Colon Carcinoma Metastatic in the Brain (tissue), 2 donors: Measurements from ENCODE around the genes PLCD1, DLEC1, MYD88, SLC22A14 and SLC25A38.

DNA sequence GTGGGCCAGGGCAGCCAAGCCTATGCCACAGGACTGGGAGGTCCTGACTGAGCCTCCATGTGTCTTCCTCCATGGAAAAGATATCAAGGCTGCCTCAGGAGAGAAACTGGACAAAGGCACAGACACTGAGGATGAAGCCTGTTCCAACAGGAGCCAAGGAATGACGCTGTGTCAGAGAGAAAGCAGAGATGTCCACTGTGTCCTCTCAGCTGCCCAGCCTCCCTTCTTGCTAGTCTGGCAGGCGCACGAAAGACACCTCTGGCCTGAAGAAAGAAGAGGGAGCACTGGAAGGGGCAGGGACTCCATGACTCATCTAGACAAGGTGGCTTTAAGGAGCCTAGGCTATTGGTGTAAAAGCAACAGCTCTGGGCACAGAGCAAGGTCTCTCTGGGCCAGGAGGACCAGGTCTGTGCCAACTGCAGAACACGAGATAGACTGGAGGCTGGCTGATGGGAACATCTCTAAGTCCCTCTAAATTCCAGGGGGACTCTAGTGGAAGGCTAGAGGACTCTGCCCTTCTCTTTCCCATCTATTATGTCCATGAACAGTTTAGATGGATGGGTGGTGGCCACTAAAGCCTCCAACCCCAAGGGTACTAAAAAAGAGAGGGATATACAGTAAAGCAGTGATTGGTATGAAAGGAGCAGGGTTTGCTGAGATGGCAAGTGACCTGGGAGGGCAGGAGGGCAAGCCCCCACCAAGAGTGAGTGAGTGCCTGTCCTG lies 1.3 kb downstream of the PLCD1 start:
- PRO-cap, 2 experiments = no peak in any of the 2 experiments

- PRO-cap, 2 experiments = no peak in any of the 2 experiments
Observed at GRCh38 chr3:38029455-38030319, at the start of gene PLCD1. Gene PLCD1, minus strand, starts transcription at chr3:38029642.

DNA sequence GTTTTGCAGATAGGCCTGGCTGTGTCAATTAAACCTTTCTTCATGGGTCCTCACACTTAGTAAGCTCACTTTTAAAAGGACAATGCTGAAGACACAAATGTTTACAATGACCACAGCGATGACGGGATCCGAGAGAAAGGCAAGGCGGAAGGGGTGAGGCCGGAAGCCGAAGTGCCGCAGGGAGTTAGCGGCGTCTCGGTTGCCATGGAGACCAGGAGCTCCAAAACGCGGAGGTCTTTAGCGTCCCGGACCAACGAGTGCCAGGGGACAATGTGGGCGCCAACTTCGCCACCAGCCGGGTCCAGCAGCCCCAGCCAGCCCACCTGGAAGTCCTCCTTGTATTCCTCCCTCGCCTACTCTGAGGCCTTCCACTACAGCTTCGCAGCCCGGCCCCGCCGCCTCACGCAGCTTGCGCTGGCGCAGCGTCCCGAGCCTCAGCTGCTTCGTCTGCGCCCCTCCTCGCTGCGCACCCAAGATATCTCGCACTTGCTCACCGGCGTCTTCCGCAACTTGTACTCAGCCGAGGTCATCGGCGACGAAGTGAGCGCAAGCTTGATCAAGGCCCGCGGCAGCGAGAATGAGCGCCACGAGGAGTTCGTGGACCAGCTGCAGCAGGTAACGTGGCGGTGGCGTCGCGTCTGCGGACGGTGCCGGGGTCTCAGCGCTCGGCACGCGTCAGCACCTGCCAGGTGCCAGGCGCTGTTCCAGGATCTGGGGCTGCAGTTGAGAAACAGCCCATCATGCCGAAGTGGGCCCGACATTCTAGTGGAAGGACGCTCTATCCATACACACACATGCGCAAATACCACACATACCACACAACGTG lies at the start of gene DLEC1:
DLEC1 (plus strand) TSS at position 187 of the 826 bp plus-strand sequence.
- PRO-cap, 2 experiments = no peak in any of the 2 experiments

- PRO-cap, 2 experiments = no peak in any of the 2 experiments
Observed at GRCh38 chr3:38135674-38136231, 1.2 kb downstream of the ACAA1 start.

- PRO-cap, 2 experiments = peak in 2 of 2 experiments; most common plus-strand start chr3:38138671 (in 2); most common minus-strand start chr3:38138576 (in 2)
Observed at GRCh38 chr3:38138532-38139609, at the start of gene MYD88. Gene MYD88, plus strand, starts transcription at chr3:38138661.

DNA sequence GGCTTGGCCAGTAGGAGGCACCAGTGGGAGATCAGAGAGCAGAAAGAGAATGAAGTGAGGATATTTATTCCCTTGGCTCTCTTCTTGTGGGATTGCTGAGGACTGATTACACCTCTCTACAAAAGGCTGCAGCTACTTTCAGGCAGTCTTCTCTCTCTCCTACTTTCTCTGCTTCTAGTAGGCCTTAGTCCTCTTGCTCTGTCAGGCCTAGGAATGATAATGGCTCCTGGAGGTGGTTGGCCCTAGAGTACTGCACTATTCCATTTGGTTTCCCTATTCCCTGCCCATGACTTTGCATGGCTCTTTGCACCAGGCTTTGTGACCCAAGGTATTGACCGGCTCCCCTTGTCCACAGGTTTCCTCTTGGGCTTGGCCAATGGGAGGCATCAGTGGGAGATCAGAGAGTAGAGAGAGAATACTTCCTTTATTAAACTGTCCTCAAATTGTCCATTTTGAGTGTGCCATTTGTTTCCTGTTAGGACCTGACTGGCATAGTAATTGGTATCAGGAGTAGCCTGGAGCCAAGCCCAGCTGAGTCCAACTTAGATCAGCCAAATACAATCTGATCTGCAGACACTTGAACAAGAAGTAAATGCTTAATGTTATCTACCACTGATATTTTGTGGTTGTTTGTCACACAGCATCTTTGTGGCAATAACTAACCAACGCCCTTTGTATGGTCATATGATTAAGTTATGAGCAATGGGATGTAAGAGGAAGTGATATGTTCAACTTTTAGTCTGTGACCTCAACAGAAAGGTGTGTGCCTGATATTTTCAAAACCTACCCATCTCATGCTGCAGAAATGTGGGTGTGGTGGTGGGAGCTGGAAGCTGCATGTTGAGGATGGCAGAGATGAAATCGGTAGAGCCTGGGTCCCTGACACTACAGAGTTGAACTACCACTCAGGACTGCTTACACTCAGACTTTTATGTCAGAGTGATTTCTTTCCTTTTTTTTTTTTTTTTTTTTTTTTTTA lies 13.2 kb downstream of the MYD88 start:
- PRO-cap, 2 experiments = peak in 1 of 2 experiments; most common plus-strand start position 858 of the sequence (in 1); most common minus-strand start position 648 of the sequence (in 1)

DNA sequence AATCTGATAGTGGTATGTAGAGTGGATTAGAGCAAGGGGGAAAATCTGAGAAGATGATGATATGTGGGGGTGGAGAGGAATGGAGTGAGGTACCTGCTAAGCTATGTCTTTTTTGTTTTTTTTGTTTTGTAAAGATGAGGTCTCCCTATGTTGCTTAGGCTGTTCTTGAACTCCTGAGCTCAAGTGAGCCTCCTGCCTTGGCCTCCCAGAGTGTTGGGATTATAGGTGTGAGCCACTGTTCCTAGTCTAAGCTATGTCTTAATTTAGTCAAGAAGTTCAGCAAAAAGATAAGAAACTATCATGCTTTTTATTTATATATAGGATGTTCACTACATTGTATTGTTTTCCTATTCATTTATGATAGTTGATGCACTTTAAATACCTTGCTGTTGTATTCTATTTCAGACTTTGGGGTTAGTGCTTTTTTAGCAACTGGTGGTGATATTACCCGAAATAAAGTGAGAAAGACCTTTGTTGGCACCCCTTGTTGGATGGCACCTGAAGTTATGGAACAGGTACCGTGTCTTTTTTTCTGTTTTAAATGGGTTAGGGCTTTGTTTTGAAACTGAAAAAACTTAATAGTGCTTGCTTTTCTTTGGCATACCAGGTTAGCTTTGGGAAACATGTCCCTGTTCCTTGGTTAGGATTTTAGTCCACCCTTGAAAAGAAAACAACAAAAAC lies 44.3 kb upstream of the SLC22A13 start:
- PRO-cap, 2 experiments = no peak in any of the 2 experiments

DNA sequence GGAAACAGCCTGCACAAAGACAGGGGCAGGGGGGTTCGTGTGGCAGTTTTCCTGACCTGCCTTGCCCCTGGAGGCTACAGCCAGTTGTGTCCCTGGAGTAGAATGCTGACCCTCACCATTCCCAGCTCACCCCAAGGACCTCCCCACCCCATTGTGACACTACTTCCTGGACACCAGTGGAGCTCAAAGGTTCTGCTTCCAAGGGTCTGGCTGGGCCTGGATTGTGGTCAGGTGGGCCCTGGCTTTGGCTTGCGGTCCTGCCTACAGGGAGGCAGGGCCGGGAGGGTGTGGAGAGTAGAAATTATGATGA lies at the start of gene SLC22A14:
SLC22A14 (plus strand) TSS at position 186 of the 310 bp plus-strand sequence.
- PRO-cap, 2 experiments = no peak in any of the 2 experiments

DNA sequence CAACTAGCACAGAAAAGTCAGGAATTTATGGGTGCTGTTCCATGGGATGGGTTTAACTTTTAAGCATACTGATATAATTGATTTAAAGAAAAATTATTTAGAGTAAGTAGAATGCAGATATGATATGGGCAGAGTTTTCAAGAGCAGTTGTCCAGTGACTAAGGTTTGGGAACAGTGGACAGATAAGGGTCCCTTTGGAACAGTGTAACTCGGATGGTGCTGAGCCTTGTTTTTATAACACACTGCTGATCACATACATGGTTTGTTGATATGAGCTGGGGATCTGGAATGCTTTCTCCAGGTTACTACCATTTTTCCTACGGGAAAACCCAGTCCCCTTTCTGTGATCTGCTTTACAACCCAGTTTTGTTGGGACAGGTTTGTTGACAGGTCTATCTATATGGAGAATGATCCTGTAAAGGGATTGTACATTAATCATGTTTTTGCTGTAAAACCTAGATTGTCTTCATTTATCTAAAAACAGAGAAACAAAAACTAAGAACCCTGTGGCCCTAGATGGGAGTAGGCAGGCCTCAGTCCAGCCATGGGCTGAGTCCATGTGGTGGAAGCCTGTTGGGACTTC lies 13.4 kb downstream of the CSRNP1 start:
- PRO-cap, 2 experiments = no peak in any of the 2 experiments

- PRO-cap, 2 experiments = peak in 1 of 2 experiments; most common minus-strand start chr3:39141207 (in 1)
Observed at GRCh38 chr3:39140495-39141276, 12.7 kb downstream of the CSRNP1 start.

GRCh38 chr3:39382940-39384165 lies at the start of gene SLC25A38:
Gene SLC25A38, plus strand, starts transcription at chr3:39383370.
- PRO-cap, 2 experiments = peak in 2 of 2 experiments; most common plus-strand start chr3:39383370 (in 2); most common minus-strand start chr3:39383549 (in 2)

DNA sequence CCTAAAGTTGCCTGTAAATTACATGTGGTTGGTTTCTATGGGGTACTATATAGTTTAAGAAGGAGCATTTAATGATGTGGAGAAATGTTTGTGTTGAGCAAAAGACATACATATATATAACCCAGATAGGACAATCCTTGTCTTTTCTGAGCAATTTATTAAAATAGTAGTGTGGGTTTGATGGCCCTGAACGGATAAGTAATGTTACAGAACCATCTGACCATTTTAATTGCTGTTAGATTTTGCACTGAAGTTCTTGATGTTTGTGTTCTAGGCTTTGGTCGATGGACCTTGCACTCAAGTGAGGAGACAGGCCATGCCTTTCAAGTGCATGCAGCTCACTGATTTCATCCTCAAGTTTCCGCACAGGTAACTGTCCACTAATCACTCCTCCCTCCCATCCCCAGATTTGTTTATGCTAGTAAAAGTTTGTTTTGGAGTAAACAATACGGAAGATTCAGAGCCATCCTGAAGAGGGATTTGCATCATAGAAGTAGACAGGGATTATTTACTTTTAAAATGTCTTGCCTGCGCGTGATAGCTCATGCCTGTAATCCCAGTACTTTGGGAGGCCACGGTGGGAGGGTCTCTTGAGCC lies 1.3 kb downstream of the RPL14 start:
- PRO-cap, 2 experiments = no peak in any of the 2 experiments

DNA sequence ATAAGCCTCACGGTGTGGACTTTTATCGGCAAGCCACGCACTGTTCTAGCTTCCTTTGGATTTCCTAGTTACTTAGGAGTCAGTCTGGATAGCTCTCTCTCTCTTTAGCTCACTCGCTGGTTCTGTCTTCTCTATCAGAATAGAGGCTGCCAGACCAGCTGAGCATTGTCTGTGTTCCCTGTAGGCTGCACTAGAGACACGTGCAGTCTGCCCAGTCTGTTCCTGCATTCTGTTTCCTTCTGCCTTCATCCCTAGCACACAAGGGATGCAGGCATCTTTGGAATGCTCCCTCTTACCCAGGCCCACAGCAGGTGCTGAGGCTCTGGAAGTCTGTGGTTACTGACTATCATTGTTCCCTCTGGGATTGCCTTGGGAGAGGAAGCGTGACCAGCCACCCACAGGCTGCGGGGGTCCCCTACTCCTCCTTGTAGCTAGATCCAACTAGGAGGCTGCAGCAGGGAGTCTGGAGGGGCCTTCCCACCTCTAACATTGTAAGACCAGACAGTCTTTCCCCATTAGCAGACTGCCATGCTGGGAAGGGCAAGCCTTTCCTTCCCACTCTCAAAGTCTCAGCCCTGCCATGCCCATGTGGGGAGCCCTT lies 322.9 kb downstream of the ZNF621 start:
- PRO-cap, 2 experiments = no peak in any of the 2 experiments

DNA sequence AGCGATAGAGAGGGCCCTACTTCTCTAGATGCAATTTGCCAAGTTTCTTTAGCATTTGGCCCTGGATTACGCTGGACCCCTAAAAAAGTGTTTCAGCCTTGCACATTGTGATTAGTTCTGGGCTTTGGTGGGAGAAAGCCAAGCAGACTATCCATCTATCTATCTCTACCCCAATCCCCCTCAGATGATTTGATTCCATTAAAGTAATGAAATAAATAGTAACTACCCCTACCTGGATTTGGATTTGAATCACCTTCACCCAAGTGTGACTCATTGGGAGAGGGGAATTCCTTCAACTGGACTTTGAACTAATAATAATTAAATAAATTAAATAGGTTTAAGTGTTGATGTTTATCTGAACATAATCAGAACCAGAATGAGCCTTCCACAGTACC lies 41.3 kb downstream of the CTNNB1 start:
- PRO-cap, 2 experiments = no peak in any of the 2 experiments

DNA sequence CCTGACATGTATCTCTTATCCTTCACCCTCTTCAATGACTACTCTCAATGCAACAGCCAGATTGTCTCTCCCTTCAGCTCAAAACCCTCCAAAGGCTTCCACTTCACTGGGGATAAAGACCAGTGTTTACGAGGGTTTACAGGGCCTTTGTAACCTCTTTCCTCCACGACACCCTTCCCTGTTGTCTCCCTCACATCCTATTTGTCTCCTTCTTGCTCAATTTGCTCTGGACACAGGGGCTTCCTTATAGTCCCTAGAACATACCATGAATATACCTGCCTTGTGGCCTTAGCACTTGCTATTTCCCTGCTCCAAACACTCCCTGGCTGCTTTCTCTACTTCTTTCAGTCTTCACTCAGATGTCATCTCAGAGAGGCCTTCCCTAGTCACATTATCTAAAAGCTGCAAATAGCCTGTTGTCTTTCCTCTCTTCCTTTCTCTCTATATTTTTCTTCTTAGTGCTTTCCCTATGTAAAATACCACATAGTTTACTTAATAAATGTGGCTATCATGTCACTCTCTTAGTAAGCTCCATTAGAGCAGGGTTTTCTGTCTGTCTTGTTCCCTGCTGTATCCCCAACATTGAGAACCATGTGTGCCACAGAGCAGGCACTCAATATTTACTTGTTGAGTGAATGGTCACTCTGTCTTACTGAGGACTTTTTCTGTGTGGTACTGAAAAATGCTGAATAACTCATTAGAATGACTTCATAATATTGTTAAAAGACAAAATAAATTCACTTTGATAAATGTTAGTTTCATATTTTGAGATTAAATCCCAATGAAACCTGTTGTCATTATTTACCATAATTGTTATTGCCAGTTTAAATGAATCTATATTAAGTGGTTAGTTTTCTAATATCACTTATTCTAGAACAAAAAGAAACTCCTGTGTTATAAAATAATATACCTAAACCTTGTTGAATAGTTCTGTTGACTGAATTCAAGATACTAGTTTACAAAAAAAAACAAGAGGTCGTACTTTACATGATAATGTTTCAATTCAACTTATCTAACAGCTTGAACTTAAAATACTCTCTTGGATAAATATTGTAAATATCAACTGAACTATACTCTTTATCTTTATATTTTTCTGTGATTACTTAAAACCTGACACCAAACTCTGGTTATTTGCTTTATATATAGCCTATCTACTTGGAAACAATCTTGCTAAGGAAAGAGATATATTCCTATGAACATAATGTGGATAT lies 182.8 kb downstream of the CTNNB1 start:
- PRO-cap, 2 experiments = no peak in any of the 2 experiments

DNA sequence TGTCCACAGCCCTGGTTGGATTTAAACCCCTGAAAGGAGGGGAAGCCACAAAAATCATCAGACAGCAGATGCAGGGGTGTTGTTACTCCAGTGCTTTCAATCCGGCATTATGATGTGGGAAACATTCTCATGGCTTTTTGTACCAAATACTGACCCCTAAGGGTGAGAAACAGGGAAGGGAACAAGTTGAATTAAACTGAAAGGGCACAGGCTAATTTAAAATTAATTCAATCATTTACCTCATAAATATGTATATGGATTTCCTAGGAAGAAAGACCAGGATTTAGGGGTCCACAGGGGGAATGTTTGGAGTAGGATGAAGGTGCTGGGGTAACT lies 375.6 kb downstream of the CTNNB1 start:
- PRO-cap, 2 experiments = no peak in any of the 2 experiments

GRCh38 chr3:41681271-41682034 lies 280.4 kb downstream of the ULK4 start:
- PRO-cap, 2 experiments = no peak in any of the 2 experiments

DNA sequence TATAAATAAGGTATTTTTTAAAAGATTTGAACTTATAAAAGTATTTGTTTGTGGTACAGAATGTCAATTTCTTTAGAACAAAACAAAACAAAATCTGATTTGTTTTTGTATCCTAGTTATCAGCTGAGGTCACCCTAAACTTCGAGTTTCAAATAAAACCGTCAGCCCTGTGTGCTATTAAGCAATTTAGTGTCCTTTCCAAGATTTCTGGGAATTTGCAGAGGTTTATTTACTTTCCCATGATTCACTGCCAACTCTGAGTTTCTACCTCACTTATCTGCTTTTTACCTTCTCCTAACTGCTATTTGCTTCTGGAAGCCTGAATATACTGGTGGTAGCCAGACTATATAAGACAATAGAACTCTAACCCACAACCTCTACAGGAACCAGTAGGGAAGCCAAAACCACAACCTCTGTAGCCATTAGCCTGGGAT lies 273.4 kb downstream of the ULK4 start:
- PRO-cap, 2 experiments = no peak in any of the 2 experiments

DNA sequence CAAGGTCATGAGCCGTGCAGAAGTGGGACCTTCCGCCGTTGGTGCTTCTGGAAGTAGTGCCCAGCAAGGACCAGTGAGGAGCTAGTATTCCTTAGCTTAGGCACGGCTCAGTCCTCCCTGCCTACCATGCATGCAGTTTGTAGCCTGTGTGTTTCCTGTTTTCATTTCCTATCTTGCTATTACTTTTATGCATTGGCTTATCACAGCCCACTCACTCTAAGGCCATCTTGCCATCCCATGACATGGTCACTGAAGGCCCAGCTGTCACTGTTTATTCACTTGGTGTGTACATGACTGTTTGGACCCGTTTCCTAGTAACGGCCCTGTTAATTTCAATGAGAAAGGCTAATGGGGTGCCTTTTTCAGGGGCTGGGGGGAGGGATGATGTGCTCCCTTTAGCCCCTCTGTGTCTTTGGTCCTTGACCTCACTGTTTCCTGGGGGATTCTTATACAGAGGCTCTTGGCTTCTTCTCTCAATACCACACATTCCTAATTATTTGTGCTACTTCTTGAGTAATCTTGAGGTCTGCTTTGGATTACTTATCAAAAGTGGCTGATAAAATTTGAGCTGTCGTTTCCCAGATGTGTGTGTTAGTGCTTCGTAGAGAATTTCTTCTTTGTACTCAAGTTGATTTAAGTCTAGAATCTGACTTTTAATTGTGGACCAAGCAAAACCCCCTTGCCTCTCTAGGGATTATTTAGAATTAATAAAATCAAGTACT lies 24.5 kb upstream of the TRAK1 start:
- PRO-cap, 2 experiments = no peak in any of the 2 experiments

DNA sequence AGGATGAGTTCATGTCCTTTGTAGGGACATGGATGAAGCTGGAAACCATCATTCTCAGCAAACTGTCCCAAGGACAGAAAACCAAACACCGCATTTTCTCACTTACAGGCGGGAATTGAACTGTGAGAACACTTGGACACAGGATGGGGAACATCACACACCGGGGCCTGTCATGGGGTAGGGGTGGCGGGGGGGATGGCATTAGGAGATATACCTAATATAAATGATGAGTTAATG lies 18.5 kb downstream of the TRAK1 start:
- PRO-cap, 2 experiments = no peak in any of the 2 experiments